ENCODE data around the gene TAMM41.

DNA sequence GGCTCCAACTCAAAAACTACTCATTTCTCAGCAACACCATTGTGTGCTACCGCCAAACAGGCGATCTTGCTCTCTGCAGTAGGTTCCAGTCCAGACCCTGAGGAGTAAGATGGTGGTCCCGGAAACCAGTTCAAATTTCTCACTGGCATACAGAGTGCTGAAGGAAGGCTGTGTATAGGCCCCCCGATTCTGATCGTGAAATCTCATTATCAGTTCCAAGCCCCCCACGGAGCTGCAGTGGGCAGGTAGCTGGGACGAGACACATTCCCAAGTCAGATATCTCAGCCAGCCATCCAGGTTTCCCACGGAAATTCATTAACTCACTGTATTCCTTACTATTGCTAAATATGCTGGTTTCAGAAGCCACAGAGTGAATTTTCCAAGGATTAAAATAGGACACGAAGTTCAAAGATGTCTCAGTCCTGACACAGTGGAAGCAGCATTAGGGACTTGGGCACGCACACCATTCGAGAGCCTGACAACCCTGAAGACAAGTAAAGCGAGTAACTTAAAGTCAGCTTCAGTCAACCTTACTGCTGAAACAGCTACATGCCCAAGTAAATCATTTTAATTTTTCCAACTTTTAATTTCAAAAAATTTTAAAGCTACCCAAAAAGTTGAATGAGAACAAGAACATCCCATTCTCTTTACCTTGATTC, 29.3 kb downstream of the VGLL4 start:
- PRO-cap, 4 experiments, result no peak in any of the 4 experiments
- RAMPAGE, long total RNA, 4 experiments, result no peak in any of the 4 experiments

- PRO-cap, 4 experiments, result peak in 3 of 4 experiments; most common plus-strand start chr3:11634387 (in 1); most common minus-strand start chr3:11634224 (in 2)
- RAMPAGE, long total RNA, 4 experiments, result start-site peak on the minus strand in 1 of 4 experiments, at chr3:11634154-11634245 at its widest, 12 reads per replicate
Observed at GRCh38 chr3:11634007-11634924, 9.4 kb downstream of the VGLL4 start.

GRCh38 chr3:11641373-11642374, 2.0 kb downstream of the VGLL4 start:
- PRO-cap, 4 experiments, result peak in 4 of 4 experiments; most common plus-strand start chr3:11642068 (in 4)
- RAMPAGE, long total RNA, 4 experiments, result no peak in any of the 4 experiments

DNA sequence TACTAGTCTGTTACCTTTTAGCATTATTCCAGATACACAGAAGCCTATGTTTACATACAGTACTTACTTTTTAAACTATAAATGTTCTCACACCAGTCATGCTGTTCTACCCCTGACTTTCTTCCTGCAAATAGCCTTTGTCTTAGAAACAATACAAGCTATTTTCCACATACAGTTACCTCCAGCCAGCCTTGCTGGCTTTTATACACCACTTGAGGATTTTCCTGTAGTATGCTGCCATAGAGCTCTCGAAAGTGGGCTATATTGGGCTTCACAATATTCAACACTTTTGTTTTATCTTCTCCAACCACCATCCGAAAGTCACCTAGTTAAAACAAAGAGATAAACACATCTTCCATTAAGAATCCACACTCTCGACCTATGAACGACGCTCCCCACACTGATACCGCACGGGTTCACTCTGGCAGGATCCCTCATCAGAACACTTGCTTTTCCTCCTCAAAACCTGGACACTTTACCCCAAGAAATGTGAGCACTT, 29.6 kb downstream of the TAMM41 start:
- PRO-cap, 4 experiments, result no peak in any of the 4 experiments
- RAMPAGE, long total RNA, 4 experiments, result no peak in any of the 4 experiments

DNA sequence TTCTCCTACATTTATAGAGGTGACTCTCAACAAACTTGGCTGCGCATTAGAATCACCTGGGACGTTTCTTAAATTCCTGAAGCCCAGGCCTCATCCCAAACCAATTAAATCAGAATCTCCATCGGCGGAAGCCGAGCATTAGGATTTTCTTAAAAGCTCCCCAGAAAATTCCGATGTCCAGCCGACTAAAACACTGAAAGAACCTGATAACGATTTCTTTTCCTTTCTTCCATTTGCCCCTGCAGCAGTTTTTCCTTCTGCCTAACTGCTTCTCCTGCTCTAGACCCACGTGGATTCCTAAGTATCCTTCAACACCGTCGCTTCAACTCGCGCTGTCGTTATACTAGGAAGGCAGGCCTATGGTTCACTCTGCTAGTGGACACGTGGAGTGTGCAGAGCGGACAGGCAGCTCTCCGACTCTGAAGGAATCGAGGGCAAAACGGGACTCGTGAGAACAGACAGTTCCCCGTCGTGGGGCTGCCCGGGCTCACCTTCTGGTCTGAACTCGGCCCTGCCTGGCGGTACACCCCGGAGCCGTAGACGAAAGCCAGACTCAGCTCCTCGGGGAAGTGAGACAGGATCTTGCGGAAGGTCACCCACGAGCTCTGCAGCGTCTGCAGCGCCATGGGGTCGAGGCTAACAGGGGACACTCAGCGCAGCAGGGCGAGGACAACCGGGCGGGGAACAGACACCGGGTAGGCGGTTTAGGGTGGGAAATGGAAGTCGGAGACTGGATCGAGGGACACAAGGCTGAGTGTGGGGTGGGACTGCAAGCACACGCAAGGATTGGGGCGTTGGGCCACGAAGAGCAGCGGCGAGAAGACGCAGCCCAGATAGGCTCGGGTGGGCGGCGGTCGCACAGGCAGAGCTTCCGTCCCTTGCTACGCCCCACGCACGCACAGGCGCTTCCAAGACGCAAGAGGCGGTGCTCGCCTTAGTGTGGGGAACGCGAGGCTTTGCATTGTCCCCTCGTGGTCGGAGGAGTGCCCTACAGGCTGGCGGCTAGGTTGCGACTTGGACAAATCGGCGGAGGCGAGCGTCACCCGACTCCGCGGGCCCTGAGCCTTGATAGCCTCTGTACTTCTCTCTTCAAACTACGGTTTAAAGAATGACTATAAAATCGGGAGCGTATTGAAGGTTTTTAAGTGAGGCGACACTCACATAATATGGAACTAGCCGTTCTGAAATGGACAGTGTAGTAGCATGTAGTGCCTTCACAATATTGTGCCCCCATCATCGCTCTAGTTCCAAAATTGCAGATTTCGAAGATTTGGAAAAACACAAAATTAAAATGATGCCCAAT, at the start of gene TAMM41:
Gene TAMM41 (minus strand): TSS at position 875 of the 1,303 bp plus-strand sequence.
- PRO-cap, 4 experiments, result peak in 4 of 4 experiments; most common plus-strand start position 1,021 of the sequence (in 4); most common minus-strand start position 856 of the sequence (in 2)
- RAMPAGE, long total RNA, 4 experiments, result start-site peak on the minus strand in 3 of 4 experiments, centred at positions 566 to 863 of the sequence, 6 to 54 reads per replicate

- PRO-cap, 4 experiments, result no peak in any of the 4 experiments
- RAMPAGE, long total RNA, 4 experiments, result no peak in any of the 4 experiments
Observed at GRCh38 chr3:12149333-12149882, 9.3 kb downstream of the TIMP4 start.

- PRO-cap, 4 experiments, result no peak in any of the 4 experiments
- RAMPAGE, long total RNA, 4 experiments, result no peak in any of the 4 experiments
Observed at GRCh38 chr3:12155691-12156336, 2.9 kb downstream of the TIMP4 start.

DNA sequence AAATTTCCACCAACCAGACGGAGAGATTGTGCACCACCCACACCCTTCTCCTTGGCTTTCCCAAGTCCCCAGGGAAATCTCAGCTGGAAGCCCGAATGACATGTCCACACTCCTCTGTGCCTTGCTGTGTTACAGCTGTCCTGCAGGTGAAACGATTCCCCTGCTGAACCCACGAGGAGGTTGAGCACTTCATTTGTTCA, 49.5 kb upstream of the PPARG start:
- PRO-cap, 4 experiments, result no peak in any of the 4 experiments
- RAMPAGE, long total RNA, 4 experiments, result no peak in any of the 4 experiments

GRCh38 chr3:12316357-12316659, 27.4 kb downstream of the PPARG start:
- PRO-cap, 4 experiments, result peak in 1 of 4 experiments; most common minus-strand start chr3:12316457 (in 1)
- RAMPAGE, long total RNA, 4 experiments, result no peak in any of the 4 experiments

- PRO-cap, 4 experiments, result no peak in any of the 4 experiments
- RAMPAGE, long total RNA, 4 experiments, result no peak in any of the 4 experiments
Observed at GRCh38 chr3:12470984-12471899, 13.0 kb upstream of the TSEN2 start.

DNA sequence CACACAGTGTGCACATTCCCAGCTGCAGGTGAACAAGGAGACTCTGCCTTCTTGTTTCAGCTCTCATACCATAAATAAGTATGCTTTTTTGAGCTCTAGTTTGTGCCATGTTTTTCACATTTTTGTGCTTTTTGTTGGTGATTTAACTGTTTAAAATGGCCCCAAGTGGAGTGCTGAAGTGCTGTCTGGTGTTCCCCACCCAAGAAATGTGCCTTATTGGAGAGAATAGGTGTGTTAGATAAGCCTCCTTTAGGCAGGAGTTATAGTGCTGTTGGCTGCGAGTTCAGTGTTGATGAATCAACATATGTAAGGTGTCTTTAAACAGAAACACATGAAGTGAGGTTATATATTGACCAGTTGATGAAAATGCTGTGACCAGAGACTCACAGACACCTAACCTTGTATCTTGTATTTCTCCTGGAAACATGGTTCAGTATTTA, 2.9 kb upstream of the TSEN2 start:
- PRO-cap, 4 experiments, result no peak in any of the 4 experiments
- RAMPAGE, long total RNA, 4 experiments, result no peak in any of the 4 experiments

DNA sequence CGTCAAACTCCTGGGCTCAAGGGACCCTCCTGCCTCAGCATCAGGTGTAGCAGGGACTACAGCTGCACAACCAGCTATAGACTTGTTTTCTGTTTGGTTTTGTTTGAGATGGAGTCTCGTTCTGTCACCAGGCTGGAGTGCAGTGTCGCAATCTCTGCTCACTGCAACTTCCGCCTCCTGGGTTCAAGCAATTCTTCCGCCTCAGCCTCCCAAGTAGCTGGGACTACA, 12.3 kb upstream of the RAF1 start:
- PRO-cap, 4 experiments, result peak in 1 of 4 experiments; most common minus-strand start position 58 of the sequence (in 1)
- RAMPAGE, long total RNA, 4 experiments, result no peak in any of the 4 experiments

DNA sequence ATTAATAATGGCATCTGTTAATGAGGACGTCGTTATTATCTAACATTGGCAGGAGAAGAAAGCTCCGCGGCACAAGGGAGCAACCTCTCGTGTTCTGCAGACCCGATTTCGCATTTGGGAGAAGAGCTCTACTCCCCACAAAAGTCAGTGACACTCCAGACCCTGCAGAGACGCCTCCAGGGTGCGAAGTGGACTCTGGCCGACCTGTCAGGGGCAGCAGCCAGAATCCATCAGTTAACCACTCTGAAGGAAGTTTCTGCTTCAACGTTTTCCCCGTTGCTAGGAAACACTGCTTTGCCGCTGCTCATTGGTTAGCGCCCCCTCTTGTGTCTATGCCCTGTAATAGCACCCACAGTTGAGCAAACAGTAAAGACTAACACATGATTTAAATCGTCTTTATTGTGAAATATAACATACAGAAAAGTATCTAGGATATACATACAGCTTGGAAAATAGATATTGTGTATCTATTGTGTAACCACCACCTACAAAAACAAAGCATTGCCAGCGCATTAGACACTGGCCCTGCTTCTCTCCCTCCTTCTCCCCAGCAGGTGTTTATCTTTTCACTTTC, 39.1 kb downstream of the TMEM40 start:
- PRO-cap, 4 experiments, result no peak in any of the 4 experiments
- RAMPAGE, long total RNA, 4 experiments, result no peak in any of the 4 experiments

DNA sequence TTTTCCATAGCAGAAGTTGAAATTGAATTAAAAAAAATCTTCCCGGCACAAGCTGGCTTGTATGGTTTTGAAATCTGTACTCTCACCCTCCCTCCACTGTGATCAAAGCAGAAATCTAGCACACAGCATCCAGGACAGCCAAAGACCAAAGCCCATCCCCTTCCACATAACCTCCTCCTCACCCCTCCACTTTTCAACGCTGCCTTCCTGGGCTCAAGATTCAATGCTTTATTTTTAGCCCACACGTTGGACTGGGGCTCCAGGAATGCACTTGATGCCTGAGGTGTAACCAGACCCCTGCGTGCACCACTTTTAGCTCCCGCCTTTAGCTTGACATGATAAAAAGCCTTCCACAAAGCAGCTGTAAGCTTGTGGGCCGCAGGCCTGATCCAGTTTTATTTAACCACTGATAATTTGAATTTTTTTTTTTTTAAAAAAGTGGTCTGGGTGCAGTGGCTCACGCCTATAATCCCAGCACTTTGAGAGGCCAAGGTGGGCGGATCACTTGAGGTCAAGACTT, 29.8 kb downstream of the TMEM40 start:
- PRO-cap, 4 experiments, result no peak in any of the 4 experiments
- RAMPAGE, long total RNA, 4 experiments, result no peak in any of the 4 experiments

GRCh38 chr3:12753428-12753994, 5.5 kb downstream of the TMEM40 start:
- PRO-cap, 4 experiments, result no peak in any of the 4 experiments
- RAMPAGE, long total RNA, 4 experiments, result no peak in any of the 4 experiments

GRCh38 chr3:12870934-12871622, 29.7 kb upstream of the RPL32 start:
- PRO-cap, 4 experiments, result peak in 3 of 4 experiments; most common plus-strand start chr3:12871194 (in 1); most common minus-strand start chr3:12871090 (in 2)
- RAMPAGE, long total RNA, 4 experiments, result no peak in any of the 4 experiments

DNA sequence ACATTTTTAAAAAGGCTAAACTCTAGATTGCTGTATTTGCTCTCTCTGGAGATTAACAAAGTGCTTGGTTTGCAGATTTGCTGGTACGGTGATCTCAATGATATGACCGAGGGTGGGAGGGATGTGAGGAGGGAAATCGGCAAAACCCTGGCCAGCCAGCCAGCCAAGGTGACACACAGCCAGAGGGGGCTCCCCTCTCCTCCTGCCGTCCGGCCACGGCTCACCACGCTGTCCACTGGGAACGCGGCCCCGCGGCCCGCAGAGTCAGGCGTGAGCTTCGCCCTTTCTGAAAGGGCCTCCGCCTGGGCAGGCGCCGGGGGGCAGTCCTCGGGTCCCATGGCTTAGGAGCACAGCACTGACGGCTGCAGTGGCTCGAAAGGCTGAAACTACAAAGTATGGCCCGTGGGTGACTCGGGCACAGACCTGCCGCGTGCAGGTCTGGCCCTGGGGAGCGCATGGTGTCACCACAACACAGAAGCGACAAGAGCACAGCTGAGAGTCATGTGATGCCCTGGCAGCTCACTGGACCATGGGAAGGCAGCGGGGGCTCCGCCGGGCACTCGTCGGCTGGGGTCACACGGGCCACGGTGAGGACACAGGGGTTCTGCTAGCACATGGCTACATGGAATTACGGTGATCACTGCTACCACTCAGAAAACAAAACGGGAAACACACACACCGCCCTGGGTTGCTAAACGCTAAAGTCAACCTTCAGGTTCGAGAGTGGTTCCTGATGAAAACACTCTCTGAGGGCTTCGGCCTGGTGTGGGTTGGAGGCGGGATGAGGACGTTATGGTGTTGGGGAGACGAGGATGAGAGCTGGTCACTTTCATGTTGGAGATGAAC, 57.9 kb upstream of the RPL32 start:
- PRO-cap, 4 experiments, result no peak in any of the 4 experiments
- RAMPAGE, long total RNA, 4 experiments, result no peak in any of the 4 experiments

DNA sequence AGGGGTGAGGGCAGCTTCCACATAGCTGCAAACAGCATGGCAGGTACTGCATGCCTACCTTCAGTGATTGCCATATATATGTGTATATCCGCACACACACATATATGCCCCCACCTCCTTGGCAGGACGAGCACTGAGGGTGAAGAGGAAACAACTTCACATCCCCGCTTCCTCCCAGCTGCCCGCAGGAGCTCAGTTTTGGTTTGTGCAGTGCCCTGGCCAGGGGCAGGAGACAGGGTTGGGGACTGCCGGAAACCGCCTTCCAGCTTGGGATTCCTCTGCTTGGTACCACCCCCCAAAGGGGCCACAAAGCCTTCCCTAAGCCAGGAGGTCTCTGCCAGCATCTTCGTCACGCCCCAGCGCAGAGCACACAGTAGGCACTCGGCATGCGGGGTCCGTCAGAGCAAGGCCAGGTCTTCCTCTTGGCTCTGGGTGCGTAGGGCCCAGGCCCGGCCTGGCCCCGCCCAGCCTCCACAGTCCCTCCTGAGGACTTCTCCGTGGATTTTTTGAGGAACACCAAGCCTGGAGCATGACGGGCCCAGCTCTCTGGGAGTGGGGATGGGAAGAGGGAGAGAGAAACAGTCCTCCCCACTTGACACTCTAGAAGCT, 61.9 kb upstream of the RPL32 start:
- PRO-cap, 4 experiments, result no peak in any of the 4 experiments
- RAMPAGE, long total RNA, 4 experiments, result no peak in any of the 4 experiments

DNA sequence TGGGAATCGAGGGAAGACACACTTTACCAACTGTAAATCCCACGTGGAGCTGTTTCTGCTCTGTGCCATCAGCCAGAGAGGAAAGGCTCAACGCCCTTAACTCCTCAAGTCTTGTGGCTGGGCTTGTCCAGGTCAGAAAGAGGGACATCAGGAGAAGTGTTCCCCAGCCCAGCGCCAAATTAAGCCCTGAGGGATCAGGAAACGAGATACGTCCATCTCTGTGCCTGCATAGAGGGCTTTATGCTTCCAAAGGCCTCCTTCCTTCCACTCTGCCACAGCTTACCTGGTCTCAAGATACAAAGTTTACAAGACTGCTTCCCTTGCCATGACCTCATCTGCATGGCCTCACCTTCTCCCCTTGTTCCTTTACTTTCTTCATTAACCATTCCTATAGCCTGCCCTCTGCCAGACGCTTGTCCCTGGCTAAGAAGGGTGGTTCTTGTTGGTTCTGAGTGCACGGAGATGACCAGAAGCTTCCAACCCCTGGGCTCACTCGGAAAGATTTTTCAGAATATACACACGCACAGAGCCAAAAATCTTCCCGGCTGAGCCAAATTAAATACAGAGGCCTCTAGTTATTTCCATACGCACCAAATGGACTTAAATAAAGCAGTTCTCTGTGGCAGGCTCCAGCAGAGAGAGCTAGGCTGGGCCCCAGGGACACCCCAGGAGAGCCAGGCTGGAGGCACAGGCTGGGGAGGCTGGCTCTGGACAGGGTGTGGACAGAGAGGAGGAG, 115.7 kb upstream of the RPL32 start:
- PRO-cap, 4 experiments, result no peak in any of the 4 experiments
- RAMPAGE, long total RNA, 4 experiments, result no peak in any of the 4 experiments

- PRO-cap, 4 experiments, result no peak in any of the 4 experiments
- RAMPAGE, long total RNA, 4 experiments, result no peak in any of the 4 experiments
Observed at GRCh38 chr3:12961475-12962145, 111.6 kb downstream of the IQSEC1 start.

All from spleen (tissue), 7 donors.